ENCODE measurements around the gene C6orf132.

DNA sequence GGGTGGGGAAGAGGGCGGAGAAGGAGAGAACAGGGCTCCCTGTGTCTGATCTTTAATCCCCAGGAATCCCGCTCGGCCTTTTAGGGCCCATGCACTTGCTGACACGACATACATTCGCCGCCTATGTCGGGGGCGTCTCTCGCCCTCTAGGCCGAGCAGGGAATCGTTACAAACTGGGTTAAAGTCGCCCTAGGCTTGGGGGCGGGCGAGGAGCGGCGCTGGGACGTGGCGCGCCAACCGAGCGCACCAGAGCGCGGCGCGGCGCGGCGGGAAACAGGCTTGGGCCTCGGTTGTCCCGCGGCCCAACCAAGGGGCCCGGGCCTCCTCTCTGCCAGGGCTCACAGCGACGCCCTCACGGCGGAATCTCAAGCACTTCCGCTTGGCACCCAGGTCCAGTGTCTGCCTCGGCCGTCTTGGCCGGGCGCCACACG, 71.3 kb downstream of the NCR2 start:
- PRO-cap = no peak
- RAMPAGE, long total RNA = no peak
- RRBS = 7% methylated on average over 6 of the region's 42 CpGs

- PRO-cap = no peak
- RAMPAGE, long total RNA = no peak
- RRBS = 3% methylated on average over 11 of the region's 27 CpGs
Measured at GRCh38 chr6:41427326-41427781, 91.9 kb downstream of the NCR2 start.

DNA sequence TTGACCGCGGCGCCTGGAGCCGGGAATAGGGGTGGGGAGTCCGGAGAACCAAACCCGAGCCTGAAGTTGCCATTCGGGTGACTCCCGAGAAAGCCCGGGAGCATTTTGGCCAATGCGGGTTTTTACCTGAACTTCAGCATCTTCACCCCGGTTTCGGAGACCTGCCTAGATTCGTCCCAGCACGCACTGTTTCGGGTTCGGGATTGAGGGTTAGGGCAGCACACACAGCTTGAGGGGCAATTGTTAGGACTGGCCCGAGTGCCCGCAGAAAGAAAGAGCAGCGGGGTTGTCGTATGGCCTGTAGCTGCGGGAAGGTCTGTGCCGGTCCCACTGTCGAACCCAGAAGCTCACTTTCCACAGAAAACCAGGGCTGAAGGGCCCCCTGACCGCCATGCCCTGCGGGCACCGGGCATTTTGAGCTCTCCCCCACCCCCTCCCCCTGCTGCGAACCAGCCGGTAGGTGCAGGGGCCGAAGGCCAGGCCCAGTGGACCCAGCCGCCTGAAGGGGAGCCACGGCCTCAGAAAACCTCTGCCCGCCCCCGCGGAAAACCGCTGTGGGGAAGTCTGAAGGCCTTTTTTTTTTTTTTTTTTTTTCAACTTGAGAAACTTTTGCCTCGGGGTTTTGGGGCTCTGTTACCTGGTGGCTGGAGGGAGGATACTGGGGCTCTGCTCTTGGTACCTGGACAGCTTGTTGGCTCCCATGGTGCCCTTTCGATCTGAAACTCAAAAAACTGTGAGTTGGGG, 2.2 kb downstream of the FOXP4 start:
- PRO-cap = no peak
- RAMPAGE, long total RNA = no peak
- RRBS = 19% methylated on average over 17 of the region's 37 CpGs

GRCh38 chr6:41565622-41565980, 19.4 kb downstream of the FOXP4 start:
- PRO-cap = no peak
- RAMPAGE, long total RNA = no peak
- RRBS = no CpG with 5 or more reads among the region's 13 CpGs

GRCh38 chr6:41602745-41603426, 35.4 kb upstream of the MDFI start:
- PRO-cap = no peak
- RAMPAGE, long total RNA = no peak
- RRBS = no CpG with 5 or more reads among the region's 17 CpGs

DNA sequence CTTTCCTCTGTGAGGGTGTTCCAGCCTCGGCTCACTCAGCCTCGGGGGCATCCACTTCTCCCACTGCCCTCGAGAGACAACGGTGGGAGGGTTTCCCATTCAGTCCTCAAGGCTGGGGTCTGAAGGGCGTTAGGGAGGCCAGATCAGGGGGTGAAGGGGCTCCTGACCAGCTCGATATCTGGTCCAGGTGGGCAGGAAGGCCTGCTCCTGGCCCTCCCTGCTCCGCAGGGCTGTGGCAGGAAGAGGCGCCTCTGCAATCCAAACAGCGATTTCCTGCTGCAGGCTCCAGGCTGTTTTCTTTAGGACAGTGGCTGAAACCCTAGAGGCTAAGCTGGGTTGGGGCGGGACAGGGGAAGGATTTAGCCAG, 17.5 kb downstream of the MDFI start:
- PRO-cap = no peak
- RAMPAGE, long total RNA = no peak
- RRBS = no CpG with 5 or more reads among the region's 10 CpGs

GRCh38 chr6:41682049-41682732, 43.9 kb downstream of the MDFI start:
- PRO-cap = no peak
- RAMPAGE, long total RNA = no peak
- RRBS = no CpG with 5 or more reads among the region's 14 CpGs

DNA sequence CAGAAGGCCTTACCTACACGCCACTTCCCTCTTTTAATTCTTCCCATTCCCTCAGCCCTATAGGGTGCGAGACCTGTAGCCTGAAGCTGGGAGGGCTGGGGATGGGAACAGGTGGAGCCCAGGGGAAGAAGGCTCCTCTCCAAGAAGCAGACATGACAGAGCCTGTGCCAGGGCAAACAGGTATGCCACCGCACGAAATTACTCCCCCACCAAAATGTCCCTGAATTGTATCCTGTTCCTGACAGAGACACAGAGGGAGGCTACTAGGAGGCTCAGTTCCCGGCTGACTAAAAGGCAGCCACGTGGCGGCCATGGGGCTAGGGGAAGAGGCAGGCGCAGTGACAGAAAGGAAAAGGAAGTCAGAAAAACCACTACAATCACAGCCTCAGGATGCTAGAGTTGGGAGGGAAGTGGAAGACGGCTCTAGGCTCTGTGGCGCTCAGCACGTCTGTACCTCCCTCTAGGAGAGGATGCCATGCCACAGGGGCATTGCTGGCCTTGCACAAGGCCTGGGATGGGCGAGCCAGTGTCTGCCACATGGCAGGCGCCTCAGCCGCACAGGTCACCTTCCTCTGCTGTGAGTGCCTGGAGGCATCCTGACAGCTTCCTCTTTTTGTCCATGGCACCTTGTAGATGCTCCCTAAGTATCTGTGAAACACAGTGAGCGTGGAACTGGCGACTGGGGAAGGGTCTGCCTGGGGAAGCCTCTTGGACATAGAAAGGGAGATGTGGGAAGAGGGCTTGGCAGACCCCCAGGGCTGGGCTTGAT, 27.7 kb downstream of the TFEB start:
- PRO-cap = no peak
- RAMPAGE, long total RNA = no peak
- RRBS = no CpG with 5 or more reads among the region's 16 CpGs

DNA sequence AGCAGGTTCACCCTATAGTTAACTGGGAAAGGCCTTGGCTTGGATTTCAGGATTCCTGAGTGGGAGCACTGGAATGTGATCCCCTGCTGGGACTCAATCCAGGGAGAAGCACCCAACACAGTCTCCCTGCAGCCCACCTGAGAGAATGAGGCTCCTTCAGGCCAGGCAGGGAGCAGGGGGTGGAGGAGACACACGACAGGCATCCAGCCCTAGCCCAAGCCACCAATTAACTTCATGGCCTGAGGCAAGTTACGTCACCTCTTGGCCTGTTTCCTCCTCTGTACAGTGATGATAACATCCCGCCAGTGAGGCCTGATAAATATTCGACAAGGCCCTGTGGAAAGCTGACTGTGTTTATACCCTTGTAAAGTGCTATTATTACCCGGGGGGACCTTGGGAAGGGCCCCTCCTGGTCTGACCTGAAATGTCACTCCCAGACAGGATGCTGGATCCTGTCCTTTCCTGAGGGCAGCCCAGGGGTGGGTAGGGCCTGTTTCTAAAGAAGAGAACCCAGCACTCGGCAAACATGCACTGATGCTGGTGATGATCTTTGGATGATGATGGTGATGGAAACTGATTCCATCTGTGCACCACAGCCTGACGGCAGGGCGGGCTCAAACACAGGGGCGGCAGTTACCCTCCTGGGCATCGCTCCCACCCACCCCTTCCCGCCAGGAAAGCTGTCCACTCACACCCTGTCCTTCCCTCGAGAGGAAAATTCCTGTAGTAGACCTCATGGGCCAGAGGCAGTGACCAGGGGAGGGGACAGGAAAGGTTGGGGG, 12.4 kb downstream of the FRS3 start:
- PRO-cap = no peak
- RAMPAGE, long total RNA = no peak
- RRBS = no CpG with 5 or more reads among the region's 12 CpGs

GRCh38 chr6:41937030-41937758, 4.4 kb downstream of the CCND3 start:
- PRO-cap = no peak
- RAMPAGE, long total RNA = no peak
- RRBS = no CpG with 5 or more reads among the region's 6 CpGs

GRCh38 chr6:41938632-41939431, 2.8 kb downstream of the CCND3 start:
- PRO-cap = no peak
- RAMPAGE, long total RNA = no peak
- RRBS = no CpG with 5 or more reads among the region's 8 CpGs

DNA sequence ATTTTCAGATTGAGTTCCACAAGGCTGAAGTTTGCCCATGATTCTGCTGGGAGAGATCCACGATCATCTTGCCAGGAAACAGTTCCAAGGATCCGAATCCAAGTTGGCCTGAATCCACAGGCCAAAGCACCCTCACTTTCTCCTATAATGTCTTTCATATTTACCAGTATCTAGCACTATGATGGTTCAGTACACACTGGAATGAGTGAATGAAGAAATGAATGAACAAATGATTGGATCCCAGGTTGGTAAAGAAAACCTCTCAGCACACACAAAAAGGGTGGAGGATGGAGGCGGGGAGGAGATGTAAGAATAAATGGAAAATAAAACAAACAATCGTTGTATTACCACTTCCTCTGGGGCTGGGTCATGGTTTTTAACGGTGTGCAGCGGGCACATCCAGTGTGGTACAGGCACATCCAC, 28.2 kb upstream of the TAF8 start:
- PRO-cap = no peak
- RAMPAGE, long total RNA = no peak
- RRBS = no CpG with 5 or more reads among the region's 6 CpGs

- PRO-cap = no peak
- RAMPAGE, long total RNA = no peak
- RRBS = no CpG with 5 or more reads among the region's 11 CpGs
Measured at GRCh38 chr6:42046552-42047279, 3.6 kb upstream of the TAF8 start.

GRCh38 chr6:42099097-42099525, 43.3 kb downstream of the C6orf132 start:
- PRO-cap = no peak
- RAMPAGE, long total RNA = no peak
- RRBS = no CpG with 5 or more reads among the region's 5 CpGs

DNA sequence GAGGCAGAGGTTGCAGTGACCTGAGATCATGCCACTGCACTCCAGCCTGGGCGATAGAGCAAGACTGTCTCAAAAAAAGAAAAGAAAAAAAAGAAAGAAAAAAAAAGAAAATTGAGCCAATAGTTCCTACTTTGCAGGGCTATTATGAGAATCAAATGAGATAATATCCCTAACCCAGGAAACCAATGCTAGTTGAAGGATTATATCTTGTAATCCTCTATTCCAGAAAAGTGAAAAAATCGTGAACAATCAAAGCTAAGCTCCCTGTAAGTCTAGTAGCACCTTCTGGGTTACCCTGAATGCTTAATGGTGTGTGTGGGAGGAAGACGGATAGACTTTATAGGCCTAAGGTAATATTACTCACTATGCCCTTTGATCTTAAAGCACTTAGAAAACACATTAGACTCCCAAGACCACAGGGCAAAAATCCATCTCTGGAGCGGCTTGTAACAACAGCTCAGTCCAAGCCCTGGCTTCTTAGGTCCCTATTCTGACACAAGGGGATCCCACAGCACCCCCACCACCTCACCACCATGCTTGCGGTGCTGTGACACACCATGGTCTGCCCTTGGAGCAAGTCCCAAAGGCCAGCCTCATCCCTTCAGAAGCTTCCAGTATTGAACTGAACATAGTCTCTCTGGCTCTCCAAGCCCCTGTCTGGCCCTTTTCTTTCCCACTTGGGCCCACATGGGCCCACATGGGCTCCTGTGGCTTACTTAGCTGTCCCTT, 28.5 kb downstream of the C6orf132 start:
- PRO-cap = no peak
- RAMPAGE, long total RNA = no peak
- RRBS = no CpG with 5 or more reads among the region's 5 CpGs

DNA sequence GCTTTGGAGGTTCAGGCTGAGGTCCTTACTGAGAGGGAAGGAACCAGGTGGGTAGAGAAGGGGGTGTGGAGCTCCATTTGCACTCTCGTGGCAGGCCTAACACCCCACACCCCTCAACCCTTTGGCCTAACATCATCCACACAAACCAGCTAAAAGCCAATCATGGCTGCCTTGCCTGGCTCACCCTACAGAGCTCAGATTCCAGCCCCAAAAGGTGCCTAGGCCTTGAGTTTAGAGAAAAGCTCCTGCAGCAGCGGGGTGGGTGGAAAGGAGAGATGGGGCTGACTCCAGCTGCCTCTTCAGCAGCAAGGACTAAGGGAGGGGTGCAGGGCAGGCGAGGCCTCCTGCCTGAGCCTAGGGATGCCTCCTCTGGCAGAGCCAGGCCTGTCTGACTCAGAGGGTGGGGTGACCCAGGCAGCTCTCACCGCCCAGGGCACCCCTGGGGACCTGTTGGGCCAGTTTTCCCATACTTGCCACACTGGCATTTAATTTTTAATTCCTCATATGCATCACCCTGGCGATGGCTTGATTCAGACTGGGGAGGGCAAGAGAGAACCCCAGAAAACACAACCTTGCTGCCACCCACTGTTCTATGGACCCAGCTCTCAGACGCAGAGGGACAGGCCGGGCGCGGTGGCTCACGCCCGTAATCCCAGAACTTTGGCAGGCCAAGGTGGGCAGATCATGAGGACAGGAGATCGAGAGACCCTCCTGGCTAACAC, 19.8 kb downstream of the C6orf132 start:
- PRO-cap = no peak
- RAMPAGE, long total RNA = no peak
- RRBS = no CpG with 5 or more reads among the region's 12 CpGs

- PRO-cap = no peak
- RAMPAGE, long total RNA = no peak
- RRBS = no CpG with 5 or more reads among the region's 10 CpGs
Measured at GRCh38 chr6:42123588-42124100, 18.8 kb downstream of the C6orf132 start.

- PRO-cap = no peak
- RAMPAGE, long total RNA = no peak
- RRBS = 49% methylated on average over 2 of the region's 7 CpGs
Measured at GRCh38 chr6:42137258-42137753, 5.1 kb downstream of the C6orf132 start.

- PRO-cap = no peak
- RAMPAGE, long total RNA = no peak
- RRBS = no CpG with 5 or more reads among the region's 3 CpGs
Measured at GRCh38 chr6:42139105-42139605, 3.3 kb downstream of the C6orf132 start.

DNA sequence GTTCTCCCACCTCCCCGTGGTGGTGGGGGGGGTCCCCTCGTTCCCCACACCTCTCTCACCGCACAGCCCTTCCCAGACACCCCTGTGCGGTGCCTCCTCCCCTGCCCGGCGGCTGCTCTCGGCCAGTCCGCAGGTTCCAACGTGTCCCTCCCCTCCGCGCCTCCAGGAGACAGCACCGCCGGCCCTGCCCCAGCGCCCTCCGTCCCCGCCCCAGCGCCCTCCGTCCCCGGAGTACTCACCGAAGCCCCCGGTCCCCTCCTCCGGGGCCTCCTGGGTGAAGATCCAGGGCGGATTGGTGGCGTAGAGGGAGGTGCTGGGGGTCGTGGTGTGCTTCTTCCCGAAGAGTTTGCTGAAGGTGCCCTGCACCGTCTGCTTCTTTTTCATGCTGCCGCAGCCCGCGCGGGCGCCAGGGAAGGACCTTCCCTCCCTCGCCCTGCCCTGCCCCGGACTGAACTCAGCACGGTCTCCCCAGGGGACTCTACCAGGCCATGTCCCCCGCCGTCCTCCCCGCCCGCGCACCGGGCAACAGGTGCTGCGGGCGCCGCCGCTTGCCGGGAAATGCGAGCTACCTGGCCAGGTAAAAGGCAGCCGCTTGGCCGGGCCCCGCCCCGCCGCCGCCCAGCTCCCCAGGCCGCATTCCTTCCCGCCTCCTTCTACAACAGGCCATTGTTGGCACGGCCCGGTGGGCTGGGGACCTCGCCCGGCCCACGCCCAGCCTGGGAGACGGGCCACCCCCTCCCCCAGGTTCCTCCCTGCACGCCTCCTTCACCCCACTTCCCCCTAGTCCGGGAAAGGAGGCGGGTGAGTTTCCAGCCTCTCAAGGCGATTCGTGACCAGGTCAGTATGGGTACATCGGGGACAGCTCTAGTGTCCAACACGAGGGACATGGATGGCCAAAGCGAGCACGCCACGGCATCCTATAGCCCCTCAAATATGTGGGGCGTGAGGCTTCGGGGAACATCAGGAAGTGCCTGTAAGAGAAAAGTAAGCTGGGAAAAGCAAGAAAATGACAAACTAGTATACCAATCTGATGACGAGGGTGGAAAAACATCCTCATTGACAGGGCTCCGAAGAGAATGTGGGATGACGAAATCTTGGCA, at the start of gene C6orf132:
Gene C6orf132, minus strand, starts transcription at position 560 of the 1,100 bp plus-strand sequence.
- PRO-cap = unidirectional peak, minus-strand start at position 450 of the sequence; unidirectional peak, minus-strand start at position 559 of the sequence
- RAMPAGE, long total RNA = no peak
- RRBS = 5% methylated on average over 37 of the region's 76 CpGs